ENCODE results near the genes PCLO, SRI and TEX47.

DNA sequence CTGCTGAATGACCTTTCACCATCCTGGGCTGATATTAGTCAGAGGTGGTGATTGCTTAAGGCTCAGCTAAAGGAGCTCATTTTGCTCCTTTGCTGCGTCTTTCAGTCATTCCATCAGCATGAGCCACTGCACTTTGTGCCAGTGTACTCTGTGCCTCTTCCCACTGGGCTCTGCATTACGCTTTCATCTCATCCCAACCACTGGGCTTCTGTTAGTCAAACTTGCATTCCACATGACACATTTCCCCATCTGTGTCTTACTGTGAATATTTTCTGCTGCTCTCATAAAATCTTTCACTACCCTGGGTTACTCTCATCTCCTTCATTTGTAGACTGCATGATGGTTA lies 84.4 kb downstream of the CD36 start:
- RRBS, result no CpG with 5 or more reads among the region's 2 CpGs

- RRBS, result no CpG with 5 or more reads among the region's 7 CpGs
Observed at GRCh38 chr7:80744657-80745380, 106.4 kb downstream of the CD36 start.

GRCh38 chr7:80879859-80880512 lies 38.9 kb downstream of the SEMA3C start:
- RRBS, result no CpG with 5 or more reads among the region's 5 CpGs

GRCh38 chr7:82443048-82443643 lies 431 bp downstream of the CACNA2D1 start:
- RRBS, result 2% methylated on average over 20 of the region's 83 CpGs

GRCh38 chr7:83162337-83163353 lies at the start of gene PCLO:
Gene PCLO (minus strand): TSS chr7:83162884.
- RRBS, result 1% methylated on average over 19 of the region's 82 CpGs

- RRBS, result no CpG with 5 or more reads among the region's 10 CpGs
Observed at GRCh38 chr7:84999393-85000077, 187.3 kb downstream of the SEMA3D start.

GRCh38 chr7:86975632-86975831 lies 83.9 kb downstream of the ELAPOR2 start:
- RRBS, result no CpG with 5 or more reads among the region's 1 CpG

GRCh38 chr7:87038945-87039529 lies 20.4 kb downstream of the ELAPOR2 start:
- RRBS, result no CpG with 5 or more reads among the region's 5 CpGs

GRCh38 chr7:87056297-87056674 lies 3.2 kb downstream of the ELAPOR2 start:
- RRBS, result no CpG with 5 or more reads among the region's 3 CpGs

- RRBS, result no CpG with 5 or more reads among the region's 5 CpGs
Observed at GRCh38 chr7:87166225-87166655, 14.0 kb downstream of the DMTF1 start.

DNA sequence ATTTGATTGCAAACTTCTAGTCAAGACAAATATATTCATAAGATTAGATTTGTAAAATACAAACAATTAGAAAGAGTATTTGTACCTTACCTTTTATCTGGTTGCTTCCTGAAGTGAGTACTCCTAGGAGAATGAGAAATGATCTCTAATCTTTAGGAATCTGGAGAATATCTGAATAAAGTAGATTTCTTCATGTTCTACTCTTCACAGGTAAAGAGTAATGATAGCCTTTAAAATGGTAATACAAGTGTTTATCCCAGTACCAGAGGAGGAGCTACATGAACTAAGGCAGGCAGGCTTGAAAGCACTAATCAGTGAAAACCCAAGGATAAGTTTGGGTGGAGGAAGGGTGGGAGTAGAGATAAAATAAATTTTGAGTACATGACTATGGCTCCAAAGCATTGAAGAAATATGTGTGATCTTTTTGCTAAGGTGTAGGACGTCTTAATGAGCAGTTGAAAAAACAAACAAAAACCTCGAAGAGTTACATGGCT lies 84.9 kb downstream of the RUNDC3B start:
- RRBS, result no CpG with 5 or more reads among the region's 2 CpGs

GRCh38 chr7:87873988-87874312 lies 2.2 kb downstream of the SLC25A40 start:
- RRBS, result no CpG with 5 or more reads among the region's 4 CpGs

- RRBS, result under 1% methylated on average over 9 of the region's 26 CpGs
Observed at GRCh38 chr7:87876921-87877404, 670 bp downstream of the DBF4 start.

- RRBS, result no CpG with 5 or more reads among the region's 2 CpGs
Observed at GRCh38 chr7:88045377-88045788, 111.3 kb downstream of the ADAM22 start.

- RRBS, result 2% methylated on average over 7 of the region's 57 CpGs
Observed at GRCh38 chr7:88219951-88220869, at the start of gene SRI. Gene SRI (minus strand): TSS chr7:88220038.

- RRBS, result no CpG with 5 or more reads among the region's 3 CpGs
Observed at GRCh38 chr7:88311825-88312332, 5.2 kb upstream of the STEAP4 start.

GRCh38 chr7:88795563-88795828 lies at the start of gene TEX47:
Gene TEX47 (minus strand): TSS chr7:88795737.
- RRBS, result no CpG with 5 or more reads among the region's 6 CpGs

DNA sequence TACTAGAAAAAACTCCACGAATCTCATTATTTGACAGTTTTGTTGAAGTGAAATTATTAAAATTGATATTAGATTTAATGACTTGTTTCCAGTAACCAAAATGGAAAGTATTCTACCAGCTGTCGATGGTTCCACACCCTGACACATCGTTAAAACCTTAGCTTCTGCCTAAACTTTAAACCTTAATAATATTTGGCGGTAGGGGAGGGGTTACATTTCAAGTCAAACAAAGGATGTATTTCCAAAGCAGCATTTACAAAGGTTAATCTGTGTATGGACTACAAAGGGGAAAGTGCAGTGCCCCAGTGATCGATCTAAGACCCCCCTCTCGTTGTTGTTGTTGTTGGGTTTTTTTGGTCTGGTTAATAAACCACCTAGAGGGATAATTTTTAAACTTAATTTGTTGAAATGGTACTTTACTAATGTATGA lies 1.1 kb upstream of the STEAP2 start:
- RRBS, result no CpG with 5 or more reads among the region's 6 CpGs

- RRBS, result no CpG with 5 or more reads among the region's 4 CpGs
Observed at GRCh38 chr7:90212690-90212922, 1.1 kb downstream of the STEAP2 start.

- RRBS, result no CpG with 5 or more reads among the region's 8 CpGs
Observed at GRCh38 chr7:90213316-90214328, 2.1 kb downstream of the STEAP2 start.